ENCODE data around the gene CDYL.

- RAMPAGE, long total RNA, result no peak
- RRBS, result no CpG with 5 or more reads among the region's 20 CpGs
Measured at GRCh38 chr6:3386156-3387196, 70.4 kb downstream of the SLC22A23 start.

- RAMPAGE, long total RNA, result no peak
- RRBS, result no CpG with 5 or more reads among the region's 3 CpGs
Measured at GRCh38 chr6:3397090-3397448, 59.8 kb downstream of the SLC22A23 start.

GRCh38 chr6:3455457-3456482 is 1.1 kb downstream of the SLC22A23 start:
- RAMPAGE, long total RNA, result no peak
- RRBS, result 2% methylated on average over 37 of the region's 78 CpGs

- RAMPAGE, long total RNA, result no peak
- RRBS, result no CpG with 5 or more reads among the region's 17 CpGs
Measured at GRCh38 chr6:3741276-3741960, 10.1 kb downstream of the PXDC1 start.

DNA sequence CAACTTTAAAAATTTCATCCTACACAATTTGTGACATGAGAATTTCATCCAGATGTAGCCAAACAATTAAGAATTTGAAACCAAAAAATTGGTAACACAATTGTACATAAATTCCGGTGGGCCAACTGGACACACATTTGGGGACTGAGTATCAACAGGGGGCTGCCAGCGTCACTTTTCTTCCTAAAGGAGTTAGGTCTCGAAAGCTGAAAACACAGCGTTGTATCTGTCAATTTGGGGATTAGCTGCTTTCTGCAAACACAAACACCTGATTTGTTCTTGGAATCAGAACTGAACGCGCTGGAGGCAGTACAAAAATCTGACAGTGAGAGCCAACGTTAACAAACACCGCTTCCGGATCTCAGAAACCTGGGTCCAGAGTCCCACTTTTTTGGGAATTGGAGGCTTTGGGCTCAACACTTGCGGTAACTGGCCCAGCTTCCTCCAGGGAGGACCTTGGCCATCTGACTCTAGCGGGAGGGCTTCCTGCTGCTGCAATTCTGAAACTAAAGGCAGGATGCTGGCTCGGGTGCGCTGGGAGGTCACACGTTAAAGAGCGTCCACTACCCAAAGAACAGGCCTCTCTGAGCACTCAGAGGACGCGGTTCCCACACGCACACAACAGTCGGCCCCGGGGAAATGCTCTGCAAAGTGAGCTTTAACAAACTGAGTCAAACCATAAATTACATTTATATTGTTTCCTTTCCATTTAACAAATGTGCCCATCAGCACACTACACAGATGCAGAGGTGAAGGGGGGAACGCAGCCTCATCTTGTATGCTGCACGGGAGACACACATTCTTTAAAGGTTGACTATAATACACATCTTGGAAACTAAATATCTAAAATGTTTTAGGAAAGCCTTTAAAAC is 8.6 kb downstream of the PXDC1 start:
- RAMPAGE, long total RNA, result no peak
- RRBS, result no CpG with 5 or more reads among the region's 22 CpGs

- RAMPAGE, long total RNA, result no peak
- RRBS, result under 1% methylated on average over 10 of the region's 60 CpGs
Measured at GRCh38 chr6:3749939-3750895, 1.3 kb downstream of the PXDC1 start.

- RAMPAGE, long total RNA, result no peak
- RRBS, result no CpG with 5 or more reads among the region's 5 CpGs
Measured at GRCh38 chr6:3996977-3997697, 24.0 kb upstream of the PRPF4B start.

- RAMPAGE, long total RNA, result no peak
- RRBS, result no CpG with 5 or more reads among the region's 13 CpGs
Measured at GRCh38 chr6:4031398-4032625, 10.7 kb downstream of the PRPF4B start.

GRCh38 chr6:4133745-4134568 is 1.4 kb downstream of the ECI2 start:
- RAMPAGE, long total RNA, result no peak
- RRBS, result no CpG with 5 or more reads among the region's 9 CpGs

DNA sequence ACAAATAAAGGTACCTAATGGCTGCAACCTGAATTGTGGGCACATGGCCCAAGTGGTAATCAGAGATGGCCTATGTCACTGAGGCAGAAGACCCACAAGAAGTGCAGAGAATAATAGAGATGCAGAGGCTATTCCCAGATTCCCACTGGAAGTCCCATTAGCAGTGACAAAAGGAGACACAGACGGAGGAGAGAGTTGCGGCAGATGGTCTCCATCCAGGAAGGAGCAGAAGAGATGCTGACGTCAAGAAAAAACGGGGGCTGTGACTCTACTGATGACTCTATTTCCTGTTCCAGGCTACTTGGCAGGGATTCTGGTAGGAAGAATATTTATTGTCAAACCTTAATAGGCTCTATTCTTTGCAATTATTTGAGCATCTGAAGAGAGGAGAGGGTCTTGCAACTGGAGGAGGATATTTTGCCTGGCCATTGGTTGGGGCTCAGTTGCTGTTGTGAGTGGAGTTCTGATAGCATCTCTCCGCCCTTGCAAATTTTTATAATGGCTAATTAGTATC is 246.0 kb upstream of the ECI2 start:
- RAMPAGE, long total RNA, result no peak
- RRBS, result no CpG with 5 or more reads among the region's 5 CpGs

DNA sequence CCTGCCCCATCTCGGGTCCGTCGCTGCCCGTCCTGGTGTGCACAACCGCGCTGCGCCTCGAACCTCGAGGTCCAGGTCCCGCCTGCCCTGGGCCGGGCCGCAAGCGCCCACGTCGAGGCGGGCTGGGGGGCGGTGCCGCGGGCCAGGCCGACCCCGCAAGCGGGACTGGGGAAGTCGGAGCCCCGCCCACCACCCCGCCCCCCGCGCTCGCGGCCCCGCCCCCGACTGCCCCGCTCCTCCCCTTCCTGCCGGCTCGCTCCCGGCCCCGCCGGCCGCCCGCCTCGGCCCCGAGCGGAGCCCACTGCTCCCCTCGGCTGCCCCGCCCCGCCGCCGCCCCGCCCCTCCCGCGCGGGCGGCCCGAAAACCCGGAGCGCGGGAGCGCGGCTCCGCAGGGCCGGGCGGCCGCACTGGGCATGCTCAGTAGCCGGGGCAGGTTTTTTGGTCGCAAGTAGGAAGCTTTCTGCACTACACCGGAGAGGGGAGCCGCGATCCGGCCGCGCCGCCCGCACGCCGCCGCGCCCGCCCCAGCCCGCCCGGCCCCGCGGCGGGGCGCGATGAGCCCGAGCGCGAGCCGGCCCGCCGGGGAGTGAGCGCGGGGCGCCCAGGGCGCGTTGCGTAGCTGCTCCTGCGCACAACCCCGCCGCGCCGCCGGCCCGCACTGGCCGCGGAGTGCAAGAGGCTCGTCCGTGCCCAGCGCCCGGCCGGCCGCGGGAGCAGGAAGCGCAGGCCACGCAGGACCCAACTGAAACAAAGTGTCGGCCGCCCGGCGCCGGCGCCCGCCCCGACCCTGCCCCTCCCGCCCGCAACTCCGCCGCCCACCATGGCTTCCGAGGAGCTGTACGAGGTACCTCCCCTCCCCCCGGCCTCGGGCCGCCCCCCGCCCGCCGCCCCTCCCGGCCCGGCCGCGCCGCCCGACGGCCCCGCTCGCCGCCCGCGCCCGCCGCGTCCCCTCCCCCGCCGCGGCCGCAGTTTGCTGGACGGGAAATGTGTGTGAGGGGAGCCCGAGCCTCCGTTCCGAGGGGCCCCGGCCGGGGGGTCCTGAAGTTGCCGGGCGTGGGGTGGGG is at the start of gene CDYL:
Gene CDYL, plus strand, starts transcription at position 441 of the 1,064 bp plus-strand sequence.
- RAMPAGE, long total RNA, result no peak
- RRBS, result 1% methylated on average over 60 of the region's 161 CpGs

DNA sequence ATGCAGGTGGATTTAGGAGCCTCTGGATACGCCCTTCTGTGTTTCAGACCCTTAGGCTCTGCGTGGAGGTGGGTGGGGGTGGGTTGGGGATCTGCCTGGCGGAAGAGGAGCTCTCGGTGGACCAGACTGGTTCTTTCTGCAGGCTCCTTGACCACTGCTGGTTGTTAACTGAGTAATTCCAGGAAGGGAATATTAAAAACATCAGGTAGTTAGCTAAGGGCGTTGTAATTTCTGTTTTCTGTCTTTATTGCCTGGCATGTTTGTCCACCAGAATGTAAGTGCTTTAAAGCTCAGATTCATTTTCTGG is 5.7 kb downstream of the CDYL start:
- RAMPAGE, long total RNA, result no peak
- RRBS, result no CpG with 5 or more reads among the region's 5 CpGs

DNA sequence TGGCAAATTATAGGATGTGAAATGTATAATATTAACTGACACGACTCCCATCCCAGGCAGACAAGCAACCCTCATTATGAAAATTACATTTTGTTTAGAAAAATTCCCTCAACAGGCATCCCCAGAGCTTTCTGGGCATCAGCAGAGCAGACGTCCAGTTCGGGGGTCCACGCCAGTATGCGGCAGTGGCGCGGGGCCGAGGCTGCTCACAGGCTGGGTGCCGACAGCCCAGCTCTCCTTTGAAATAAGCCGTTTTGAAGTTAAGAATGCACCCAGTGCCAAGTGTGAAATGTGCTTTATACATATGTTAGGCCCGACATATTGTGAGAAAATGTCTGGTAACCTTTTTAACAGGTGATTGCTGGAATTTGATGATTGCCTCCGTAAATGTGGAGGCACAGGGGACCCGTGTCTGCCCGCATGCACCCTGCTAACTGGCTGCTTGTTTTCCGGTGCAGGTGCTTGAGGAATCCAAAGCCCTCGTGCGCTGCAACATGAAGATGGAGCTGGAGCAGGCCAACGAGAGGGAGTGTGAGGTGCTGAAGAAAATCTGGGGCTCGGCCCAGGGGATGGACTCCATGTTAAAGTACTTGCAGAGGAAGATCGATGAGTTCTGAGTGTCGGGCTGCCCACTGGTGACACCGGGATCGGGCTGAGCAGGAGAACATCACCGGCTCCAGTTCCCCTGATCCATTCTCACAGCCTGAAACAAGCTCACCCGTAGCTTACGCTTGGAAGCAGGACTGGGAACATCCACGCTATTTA is 50.2 kb downstream of the RPP40 start:
- RAMPAGE, long total RNA, result no peak
- RRBS, result no CpG with 5 or more reads among the region's 27 CpGs

DNA sequence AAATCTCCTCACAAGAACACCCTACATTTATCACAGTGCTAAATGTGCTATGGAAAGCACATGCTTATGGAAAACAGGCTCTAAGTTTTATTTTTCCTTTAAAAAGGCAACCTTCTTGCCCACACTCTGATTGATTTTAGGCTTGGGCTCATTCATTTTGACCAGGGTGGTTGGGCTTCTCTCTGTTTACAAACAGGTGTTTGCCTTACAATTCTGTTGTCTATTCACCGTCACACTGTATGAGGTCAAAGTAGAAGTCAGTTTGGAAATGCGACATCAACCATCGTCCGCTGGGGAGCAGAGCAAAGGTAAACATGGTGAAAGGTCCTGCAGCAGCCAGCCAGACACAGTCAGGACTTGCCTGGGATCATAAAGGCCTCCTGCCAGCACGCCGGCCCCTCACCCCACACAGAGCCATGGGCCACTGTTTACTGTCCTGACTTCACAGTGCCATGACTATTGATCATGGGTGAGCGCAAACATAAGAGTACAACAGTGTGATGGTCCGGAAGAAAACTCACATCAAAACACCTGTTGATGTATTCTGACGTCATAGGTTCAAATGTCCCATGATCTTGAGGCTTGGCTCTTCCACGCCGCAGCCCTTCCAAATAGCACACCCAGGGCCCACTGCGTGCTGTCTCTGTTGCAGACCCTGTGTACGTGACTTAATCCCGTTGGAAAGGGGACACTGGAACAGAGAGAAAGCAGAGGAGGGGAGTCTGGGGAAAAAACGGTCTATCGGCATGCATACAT is 17.0 kb upstream of the PPP1R3G start:
- RAMPAGE, long total RNA, result no peak
- RRBS, result no CpG with 5 or more reads among the region's 16 CpGs

- RAMPAGE, long total RNA, result no peak
- RRBS, result no CpG with 5 or more reads among the region's 2 CpGs
Measured at GRCh38 chr6:5096442-5096932, 11.3 kb downstream of the PPP1R3G start.

GRCh38 chr6:5108012-5108569 is 22.9 kb downstream of the PPP1R3G start:
- RAMPAGE, long total RNA, result no peak
- RRBS, result no CpG with 5 or more reads among the region's 10 CpGs

DNA sequence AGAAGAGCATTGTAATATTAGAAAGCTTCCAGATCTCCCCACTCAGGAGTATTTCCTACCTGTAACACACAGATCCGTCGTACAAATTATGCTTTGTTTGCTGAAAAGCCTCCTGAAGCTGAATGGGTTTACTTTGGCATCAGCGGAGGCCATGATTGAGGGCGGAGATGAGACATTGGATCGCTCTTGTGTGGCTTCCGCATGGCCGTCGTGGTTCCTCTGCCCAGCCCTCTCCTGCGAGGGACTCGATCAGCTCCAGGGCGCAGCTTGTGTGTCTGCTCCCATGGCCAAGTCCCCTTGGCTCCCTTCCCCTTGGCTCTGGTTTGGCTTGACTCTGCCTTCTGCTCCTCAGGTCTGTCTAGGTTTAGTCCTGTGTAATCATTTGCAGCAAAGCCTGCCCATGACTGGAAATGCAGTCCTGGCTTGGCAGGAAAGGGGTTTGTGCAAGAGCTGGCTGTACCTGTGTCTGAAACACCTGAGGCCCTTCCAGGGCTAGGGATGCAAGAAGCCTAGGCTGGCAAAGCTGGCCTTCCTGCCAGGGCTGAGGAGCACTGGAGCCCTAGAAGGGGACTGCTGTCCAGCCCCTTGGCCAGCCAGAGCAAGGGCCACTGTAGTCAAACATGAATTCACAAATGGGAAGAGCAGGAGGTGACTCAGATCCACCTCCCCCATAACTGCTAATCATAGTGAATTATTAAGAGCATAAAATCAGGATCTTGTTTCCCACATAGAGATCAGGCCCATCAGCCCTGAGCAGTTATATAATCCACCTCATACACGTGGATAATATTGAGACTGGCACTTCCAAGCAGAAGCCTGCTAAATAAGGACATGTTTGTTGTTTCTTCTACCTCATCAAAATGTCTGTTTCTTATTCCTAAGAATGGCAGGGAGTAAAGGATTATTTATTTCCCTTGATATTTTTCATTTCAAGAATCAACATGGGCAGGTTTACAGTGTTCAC is 196.8 kb downstream of the FARS2 start:
- RAMPAGE, long total RNA, result no peak
- RRBS, result no CpG with 5 or more reads among the region's 12 CpGs

DNA sequence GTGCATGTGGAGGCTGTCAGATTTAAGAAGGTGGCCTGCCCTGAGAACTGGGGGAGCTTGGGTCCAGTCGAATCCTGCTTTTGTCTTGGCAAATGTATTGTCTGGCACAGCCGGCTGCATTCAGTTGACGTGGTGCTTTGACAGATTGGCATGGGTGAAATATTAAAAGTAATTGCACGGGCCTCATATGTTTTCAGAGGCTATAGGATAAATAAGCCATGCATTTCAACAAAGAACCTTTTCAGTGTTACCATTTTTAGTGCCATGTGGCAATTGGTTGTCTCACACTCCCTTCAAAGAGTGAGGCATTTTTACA is 361.1 kb downstream of the NRN1 start:
- RAMPAGE, long total RNA, result no peak
- RRBS, result no CpG with 5 or more reads among the region's 4 CpGs

GRCh38 chr6:5996680-5997238 is 10.0 kb downstream of the NRN1 start:
- RAMPAGE, long total RNA, result no peak
- RRBS, result 3% methylated on average over 24 of the region's 40 CpGs

DNA sequence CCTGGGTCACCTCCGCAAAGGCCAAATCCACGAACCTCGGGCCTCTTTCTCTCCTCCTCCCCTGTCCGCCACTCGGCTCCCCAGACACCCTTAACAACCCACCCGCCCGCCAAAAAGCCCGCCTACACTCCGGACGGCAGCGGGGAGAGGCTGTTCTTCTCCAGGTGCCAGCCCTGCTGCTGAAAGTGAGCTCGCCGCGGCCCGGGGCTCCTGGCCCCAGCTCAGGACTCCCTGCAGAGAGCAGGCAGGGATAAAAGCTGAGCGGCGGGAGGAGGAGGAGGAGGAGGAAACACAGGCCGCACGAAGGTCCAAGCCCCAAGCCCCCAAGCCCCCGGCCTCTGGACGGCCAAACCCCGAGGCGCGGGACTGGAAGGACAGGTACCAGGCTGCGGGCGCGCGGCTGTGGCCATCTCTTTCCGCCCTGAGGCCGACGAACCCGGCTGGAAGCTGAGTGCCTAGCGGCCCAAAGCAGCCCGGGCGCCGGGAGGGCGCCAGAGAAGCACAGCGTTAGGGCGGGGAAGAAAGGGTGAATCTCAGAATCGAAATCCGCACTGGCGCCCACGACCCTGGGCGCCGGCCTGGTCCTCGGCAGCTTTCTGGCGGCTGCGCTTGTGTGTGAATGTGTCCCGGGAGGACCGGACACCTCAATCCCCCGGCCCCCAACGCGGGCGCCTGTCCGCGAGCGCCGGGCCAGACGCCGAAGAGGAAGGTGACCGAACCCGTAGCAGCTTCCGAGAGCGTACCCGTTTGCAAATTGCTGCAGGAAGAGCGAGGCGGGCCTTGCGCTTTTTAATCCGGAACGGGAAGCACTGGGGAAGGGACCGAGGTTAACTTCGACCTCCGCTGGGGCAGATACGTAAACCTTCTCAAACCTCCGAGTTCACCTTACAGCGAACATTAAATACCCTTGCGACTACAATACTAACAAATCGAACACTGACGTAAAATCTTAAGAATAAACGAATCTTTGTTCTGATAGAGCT is 3.1 kb downstream of the NRN1 start:
- RAMPAGE, long total RNA, result no peak
- RRBS, result 3% methylated on average over 21 of the region's 80 CpGs

Data from epithelial cell of alveolus of lung (primary cell).